ENCODE measurements around the genes CBLB, CCDC54, GUCA1C and MORC1.

GRCh38 chr3:102673675-102674179 lies 238.9 kb downstream of the ZPLD1 start:
- CAGE, long polyA plus RNA = no peak
- RRBS = no CpG with 5 or more reads among the region's 9 CpGs

DNA sequence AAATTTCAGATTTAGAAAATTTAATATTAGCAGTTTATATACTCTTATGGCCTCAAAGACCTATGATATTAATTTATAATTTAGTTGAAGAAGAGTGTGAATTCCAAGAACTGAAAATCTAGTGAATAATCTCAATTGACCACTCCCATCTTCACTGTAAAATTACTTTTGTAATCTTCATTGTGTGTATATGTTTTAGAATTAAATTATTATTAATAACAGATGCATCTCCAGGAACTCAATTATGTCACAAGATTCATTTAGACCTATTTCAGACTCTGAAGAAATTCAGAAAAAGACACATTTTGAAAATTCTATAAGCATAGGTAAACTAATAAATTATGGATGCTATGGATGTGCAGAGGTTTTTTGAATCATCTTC lies 860.6 kb downstream of the ZPLD1 start:
- CAGE, long polyA plus RNA = no peak

- CAGE, long polyA plus RNA = start-site peak on the plus strand at chr3:105406575-105406695, 24 and 7 reads in 2 replicates
- RRBS = no CpG with 5 or more reads among the region's 8 CpGs
These were observed 39.7 kb downstream of the ALCAM start for GRCh38 chr3:105406218-105407098.

DNA sequence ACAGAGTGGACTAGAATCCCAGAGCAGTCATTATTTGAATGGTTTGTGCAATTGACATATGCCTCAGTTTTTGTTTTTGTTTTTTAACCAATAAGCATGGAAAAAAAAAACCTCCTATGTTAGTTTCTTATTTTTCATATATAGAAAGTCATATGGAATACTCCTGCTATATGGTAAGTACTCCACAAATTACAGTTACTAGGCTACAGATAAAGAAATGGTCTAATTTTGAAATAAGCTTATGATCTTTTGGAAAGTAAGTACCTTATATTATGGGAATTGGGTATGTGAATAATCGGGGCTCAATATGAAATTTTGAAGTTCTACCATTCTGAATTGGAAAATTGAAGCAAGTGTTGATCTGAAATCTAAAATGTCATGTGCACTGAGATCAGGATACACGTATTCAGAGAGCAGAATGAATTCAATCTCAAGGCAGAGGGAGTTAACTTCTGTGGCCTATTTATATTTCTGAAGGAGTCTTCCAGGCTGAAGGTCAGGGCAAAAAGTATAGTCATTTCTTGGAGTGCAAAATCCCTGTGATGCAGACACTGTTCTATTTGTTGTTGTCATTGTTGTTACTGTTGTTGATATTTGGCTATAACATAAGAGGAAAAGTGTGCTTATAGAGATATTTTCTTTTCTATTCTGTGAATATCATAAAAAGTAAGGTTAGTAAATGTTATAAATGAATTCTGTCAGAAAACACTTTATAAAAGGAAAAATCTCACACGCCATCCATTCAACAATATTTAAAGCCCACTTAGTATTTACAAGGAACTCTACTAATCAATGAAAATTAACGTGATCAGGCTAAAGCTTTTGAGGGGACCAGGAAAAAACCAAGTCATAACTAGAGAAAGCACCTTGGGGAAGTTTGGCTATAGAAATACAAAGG lies 72.9 kb downstream of the ALCAM start:
- CAGE, long polyA plus RNA = no peak
- RRBS = no CpG with 5 or more reads among the region's 4 CpGs

GRCh38 chr3:105798736-105799061 lies 70.1 kb downstream of the CBLB start:
- CAGE, long polyA plus RNA = no peak

DNA sequence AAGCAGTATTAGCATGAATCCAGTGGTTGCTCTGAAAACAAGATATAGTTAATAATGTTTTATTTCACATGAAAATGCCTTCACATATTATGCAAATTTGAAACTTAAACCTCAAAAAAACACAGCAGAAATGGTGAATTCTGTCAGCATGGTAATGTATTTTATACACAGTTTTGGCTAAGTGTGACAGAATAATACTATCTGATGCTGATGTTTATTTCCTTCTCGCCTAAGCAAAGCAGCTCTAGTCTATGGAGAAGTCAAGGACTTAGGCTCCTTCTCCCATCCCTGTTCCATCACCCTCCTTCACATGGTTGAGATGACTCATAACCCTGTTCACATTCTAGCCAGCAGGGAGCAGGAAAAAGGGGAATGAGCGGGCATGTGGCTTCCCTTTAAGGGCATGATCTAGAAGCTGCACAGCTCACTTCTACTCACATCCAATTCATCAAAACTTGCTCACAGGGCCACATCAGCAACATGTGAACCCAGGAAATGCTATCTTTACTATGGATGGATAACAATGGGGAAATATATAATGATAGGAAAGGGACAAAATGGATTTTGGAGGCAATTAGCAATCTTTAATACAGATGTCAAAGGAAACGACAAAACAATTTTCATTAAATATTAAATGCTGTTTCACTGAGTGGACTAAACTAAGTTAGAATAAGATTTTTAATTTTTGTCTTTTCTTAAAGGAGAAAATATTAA lies 40.9 kb downstream of the CBLB start:
- CAGE, long polyA plus RNA = no peak
- RRBS = no CpG with 5 or more reads among the region's 3 CpGs

GRCh38 chr3:105868673-105869337 lies at the start of gene CBLB:
CBLB (minus strand) TSS chr3:105869012.
- CAGE, long polyA plus RNA = no peak
- RRBS = 1% methylated on average over 13 of the region's 65 CpGs

DNA sequence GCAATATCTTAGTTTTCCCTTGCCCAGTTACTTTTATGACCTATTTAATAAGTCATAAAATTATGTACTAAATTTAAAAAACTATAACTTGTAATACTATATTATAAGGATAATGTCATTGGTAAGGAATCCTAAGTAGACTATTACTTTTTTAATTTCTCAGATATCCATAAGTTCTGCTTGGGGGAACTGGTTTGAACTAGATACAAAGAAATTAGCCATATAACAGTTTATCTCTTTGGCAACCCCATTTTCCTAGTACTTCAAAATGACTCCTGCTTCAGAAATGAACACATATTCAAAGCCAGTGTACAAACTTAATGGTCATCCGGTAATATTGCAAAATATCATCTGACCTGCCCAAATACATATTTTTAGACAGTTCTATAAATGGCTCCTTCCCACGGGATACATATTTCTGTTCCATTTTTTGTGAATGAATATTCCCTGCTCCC lies 37.8 kb upstream of the CBLB start:
- CAGE, long polyA plus RNA = no peak
- RRBS = no CpG with 5 or more reads among the region's 2 CpGs

GRCh38 chr3:107377174-107377598 lies at the start of gene CCDC54:
CCDC54 (plus strand) TSS chr3:107377439.
- CAGE, long polyA plus RNA = no peak

- CAGE, long polyA plus RNA = no peak
- RRBS = no CpG with 5 or more reads among the region's 25 CpGs
These were observed 1.8 kb downstream of the BBX start for GRCh38 chr3:107524479-107525026.

DNA sequence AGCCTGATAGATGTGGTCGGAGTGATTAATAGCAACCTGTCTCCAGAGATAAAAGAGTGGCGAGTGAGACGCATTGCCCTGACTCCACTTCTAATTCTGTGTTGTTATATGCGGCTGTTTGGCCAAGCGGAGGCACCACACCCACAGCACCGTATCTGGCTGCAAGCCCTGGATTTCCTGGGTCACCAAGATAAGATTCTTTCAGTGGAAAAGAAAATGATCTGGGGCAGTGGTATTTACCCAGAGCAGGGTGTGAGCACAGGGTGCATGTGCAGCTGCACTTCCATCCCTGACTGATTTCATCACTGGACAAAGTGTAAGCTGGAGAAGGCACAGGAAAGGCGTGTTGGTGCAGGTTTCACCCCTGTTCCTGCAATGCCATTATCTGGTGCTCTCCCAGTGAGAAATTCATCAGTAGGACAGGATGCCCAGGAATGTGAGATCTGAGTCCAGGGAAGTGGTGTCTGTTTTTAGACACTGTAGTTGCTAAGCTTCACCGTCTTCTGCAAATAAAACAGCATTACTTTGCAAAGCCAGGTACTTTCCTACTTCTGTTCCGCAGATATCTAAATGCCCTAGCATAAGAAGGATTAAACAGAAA lies 84.6 kb downstream of the CD47 start:
- CAGE, long polyA plus RNA = no peak
- RRBS = no CpG with 5 or more reads among the region's 9 CpGs

- CAGE, long polyA plus RNA = no peak
- RRBS = no CpG with 5 or more reads among the region's 9 CpGs
These were observed 13.5 kb upstream of the CD47 start for GRCh38 chr3:108104262-108104848.

- CAGE, long polyA plus RNA = no peak
- RRBS = no CpG with 5 or more reads among the region's 10 CpGs
These were observed 34.6 kb upstream of the CD47 start for GRCh38 chr3:108125157-108126055.

DNA sequence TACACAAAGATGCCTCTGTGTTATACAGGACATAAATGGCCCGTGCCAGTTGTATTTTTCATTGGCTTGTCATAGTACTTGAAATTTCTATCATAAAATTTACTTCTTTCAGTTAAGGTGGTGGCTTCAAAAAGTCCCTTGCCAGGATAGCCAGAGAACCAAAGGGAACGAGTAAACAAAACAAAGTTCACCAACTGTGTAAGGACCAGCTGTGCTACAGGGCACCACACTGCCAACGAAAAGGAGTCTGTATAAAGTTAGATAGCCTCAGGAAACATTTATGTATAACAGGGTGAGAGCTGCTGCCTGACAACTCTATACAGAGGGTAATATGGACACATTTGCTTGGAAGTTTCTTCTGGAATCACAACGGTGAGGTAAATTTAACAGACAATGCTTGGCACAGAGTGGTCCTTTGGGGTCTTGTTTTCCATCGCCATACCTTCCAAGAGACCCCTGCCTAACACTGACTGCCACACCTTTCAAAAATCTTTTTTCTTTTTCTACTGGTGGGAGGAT lies 103.5 kb downstream of the MYH15 start:
- CAGE, long polyA plus RNA = no peak
- RRBS = no CpG with 5 or more reads among the region's 5 CpGs

DNA sequence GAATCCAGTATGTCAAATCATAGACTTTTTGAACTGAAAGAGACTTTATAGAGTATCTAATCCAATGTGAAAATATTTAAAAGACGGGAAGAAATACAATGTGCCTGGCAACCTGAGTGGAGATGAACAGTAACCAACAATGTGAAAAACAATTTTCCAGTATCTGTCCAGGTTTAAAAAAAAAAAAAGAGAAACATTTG lies 32.0 kb downstream of the MYH15 start:
- CAGE, long polyA plus RNA = no peak
- RRBS = no CpG with 5 or more reads among the region's 1 CpG

DNA sequence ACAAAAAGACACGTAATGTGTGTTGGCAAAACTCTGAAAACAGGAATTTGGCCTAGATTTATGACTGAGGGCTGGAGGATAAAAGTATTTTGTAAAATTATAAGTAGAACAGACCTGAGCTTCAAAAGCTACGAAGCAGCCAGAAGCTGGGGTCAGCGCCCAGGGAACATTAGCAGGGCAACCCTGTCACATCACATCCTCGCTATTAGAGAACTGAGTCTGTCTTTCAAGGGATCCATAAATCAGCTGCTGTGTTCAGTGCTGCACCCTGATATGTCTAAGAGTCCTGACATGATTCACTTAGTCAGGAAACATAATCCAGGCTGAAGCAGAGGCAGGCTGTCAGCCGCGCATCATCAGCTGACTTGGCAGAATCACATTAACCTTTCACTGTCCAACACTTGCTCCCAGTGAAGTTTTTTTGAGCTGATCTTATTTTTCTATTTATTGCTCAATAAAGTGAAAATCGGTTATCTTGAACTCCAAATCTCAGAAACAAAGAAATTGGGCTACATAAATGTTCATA lies 23.5 kb downstream of the MYH15 start:
- CAGE, long polyA plus RNA = no peak
- RRBS = no CpG with 5 or more reads among the region's 7 CpGs

GRCh38 chr3:108588991-108589253 lies 316 bp downstream of the CIP2A start:
- CAGE, long polyA plus RNA = no peak
- RRBS = no CpG with 5 or more reads among the region's 13 CpGs

- CAGE, long polyA plus RNA = no peak
- RRBS = no CpG with 5 or more reads among the region's 4 CpGs
These were observed 3.8 kb downstream of the TRAT1 start for GRCh38 chr3:108826438-108826719.

DNA sequence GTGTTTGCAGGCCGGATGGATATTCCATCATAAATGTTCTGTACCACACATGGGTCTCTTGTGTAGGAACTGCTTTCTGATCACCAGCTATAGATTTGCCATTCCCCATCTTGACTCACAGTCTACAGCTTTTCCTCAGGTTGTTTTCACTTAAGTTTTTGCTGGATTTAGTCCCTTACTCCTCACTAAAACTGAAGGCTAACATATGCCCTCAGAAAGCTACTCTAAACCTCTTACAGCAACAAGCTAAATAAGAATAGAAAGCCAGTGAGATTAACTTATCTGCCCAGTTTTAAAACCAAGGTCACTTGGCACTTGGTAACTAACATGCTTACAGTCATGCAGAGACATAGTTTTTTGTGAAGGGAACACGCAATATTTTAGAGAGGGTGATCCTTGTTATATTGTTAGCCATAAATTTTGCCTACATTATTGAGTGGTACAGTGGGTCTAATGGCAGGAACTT lies at the start of gene GUCA1C:
Gene GUCA1C, minus strand, starts transcription at position 226 of the 466 bp plus-strand sequence.
- CAGE, long polyA plus RNA = no peak
- RRBS = no CpG with 5 or more reads among the region's 2 CpGs

GRCh38 chr3:109117805-109118524 lies at the start of gene MORC1:
MORC1 (minus strand) TSS chr3:109118134.
- CAGE, long polyA plus RNA = no peak
- RRBS = no CpG with 5 or more reads among the region's 44 CpGs